ENCODE data around the gene TMX1.

- PRO-cap, result no peak
- RAMPAGE, long total RNA, result no peak
Measured at GRCh38 chr14:50678014-50678415, 9.9 kb upstream of the SAV1 start.

- PRO-cap, result no peak
- RAMPAGE, long total RNA, result no peak
Measured at GRCh38 chr14:50737150-50737604, 69.1 kb upstream of the SAV1 start.

GRCh38 chr14:50785050-50785752 is 45.8 kb downstream of the NIN start:
- PRO-cap, result no peak
- RAMPAGE, long total RNA, result no peak

DNA sequence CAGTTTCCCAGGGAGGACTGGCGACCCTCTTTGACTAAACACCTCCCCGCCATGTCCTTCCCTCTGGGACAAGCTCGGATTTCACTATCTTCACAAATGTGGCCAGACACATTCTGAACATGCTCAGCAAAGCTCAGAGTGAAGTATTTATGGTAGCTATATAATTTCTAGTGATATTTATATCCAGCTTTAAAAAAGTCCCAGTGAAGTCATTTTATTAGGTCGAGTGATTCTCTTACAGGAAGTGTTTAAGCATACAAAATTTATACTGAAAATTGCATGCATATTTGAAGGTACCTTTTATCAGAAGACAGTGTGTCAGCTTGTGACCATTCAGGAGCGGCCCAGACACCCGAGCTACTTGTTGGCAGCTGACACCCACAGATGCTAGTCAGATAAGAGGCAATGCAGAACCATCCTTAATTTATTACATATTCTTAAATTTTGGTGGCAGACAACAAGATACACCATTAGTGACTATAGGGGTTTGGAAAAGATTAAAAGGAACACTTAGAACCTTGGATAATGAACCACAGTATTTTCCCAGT is 36.7 kb downstream of the NIN start:
- PRO-cap, result bidirectional peak, plus-strand start at position 332 of the sequence, minus-strand start at position 53 of the sequence
- RAMPAGE, long total RNA, result no peak

DNA sequence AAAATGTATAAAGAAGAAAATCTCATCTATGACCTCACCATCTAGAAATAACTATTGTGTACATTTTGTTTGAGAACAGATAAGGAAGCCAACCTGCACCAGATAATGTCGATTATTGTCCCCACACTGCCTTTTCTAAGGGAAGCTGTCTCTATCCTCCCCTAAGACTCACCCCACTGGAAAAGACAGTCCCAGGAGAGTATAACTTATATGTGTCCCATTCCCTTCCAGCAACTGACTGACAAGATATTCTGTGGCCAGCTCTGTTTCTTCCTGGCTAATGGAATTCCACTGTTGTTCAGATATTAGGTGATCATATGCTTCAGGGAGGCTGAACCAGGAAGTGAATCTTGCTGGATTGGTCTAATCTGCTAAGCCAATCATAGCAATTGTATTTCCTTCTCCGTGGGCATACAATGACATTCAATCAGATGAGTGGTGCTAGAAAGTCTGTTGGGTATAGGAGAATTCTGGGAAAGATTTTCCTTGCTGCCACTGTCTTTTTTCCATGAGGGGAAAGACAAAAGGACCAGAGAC is 12.2 kb downstream of the PYGL start:
- PRO-cap, result no peak
- RAMPAGE, long total RNA, result no peak

- PRO-cap, result bidirectional peak, plus-strand start at chr14:51240247, minus-strand start at chr14:51240158; bidirectional peak, plus-strand start at chr14:51240733, minus-strand start at chr14:51240599
- RAMPAGE, long total RNA, result start-site peak on the plus strand at chr14:51240216-51240292, 551 and 698 reads in 2 replicates
Measured at GRCh38 chr14:51239713-51241004, at the start of gene TMX1. TSS of gene TMX1 (plus strand) at chr14:51240247.

DNA sequence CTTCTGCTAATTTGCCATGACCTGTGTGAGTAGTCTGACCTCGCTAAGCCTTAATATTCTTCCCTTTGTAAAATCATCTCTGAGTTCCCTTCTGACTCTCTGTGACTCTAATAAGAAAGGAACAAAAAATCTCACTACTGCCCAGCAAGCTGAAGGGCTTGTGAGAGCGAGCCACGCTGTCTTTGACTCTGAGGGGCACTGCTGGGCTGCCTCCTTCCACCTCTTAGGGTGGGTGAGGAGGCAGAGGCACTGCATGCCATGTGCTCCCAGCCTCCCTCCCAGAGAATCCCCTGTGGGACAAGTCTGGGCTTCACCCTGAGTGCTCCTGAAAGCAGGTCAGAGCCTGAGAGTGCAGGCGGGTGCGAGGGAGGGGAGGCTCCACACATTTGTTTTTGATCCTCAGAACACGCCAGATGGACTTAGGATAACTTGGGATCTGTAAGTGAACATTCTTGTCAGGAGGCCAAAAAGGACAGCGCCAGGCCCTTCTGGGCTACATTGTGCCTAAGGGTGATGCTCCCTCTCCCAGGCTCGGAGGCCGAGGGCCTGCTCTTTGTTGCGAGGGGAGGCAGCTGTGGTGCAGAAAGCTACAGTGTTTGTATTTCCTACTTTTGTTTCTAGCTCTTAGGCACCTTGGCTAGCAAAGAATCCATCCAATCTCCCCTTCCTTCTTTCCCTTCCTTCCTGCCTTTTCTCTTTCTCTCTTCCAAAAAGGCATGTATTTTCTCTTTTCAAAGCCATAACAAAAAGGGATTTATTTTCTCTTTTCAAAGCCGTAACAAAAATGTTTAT is 155.4 kb downstream of the TMX1 start:
- PRO-cap, result no peak
- RAMPAGE, long total RNA, result no peak

GRCh38 chr14:51847112-51847946 is 13.1 kb upstream of the GNG2 start:
- PRO-cap, result bidirectional peak, plus-strand start at chr14:51847518, minus-strand start at chr14:51847433
- RAMPAGE, long total RNA, result start-site peak on the minus strand at chr14:51847333-51847488, 15 and 15 reads in 2 replicates

- PRO-cap, result no peak
- RAMPAGE, long total RNA, result no peak
Measured at GRCh38 chr14:51873001-51873675, 12.7 kb downstream of the GNG2 start.

- PRO-cap, result no peak
- RAMPAGE, long total RNA, result no peak
Measured at GRCh38 chr14:52011421-52012025, 22.2 kb downstream of the RTRAF start.

GRCh38 chr14:52069325-52070066 is 637 bp upstream of the NID2 start:
- PRO-cap, result no peak
- RAMPAGE, long total RNA, result no peak

DNA sequence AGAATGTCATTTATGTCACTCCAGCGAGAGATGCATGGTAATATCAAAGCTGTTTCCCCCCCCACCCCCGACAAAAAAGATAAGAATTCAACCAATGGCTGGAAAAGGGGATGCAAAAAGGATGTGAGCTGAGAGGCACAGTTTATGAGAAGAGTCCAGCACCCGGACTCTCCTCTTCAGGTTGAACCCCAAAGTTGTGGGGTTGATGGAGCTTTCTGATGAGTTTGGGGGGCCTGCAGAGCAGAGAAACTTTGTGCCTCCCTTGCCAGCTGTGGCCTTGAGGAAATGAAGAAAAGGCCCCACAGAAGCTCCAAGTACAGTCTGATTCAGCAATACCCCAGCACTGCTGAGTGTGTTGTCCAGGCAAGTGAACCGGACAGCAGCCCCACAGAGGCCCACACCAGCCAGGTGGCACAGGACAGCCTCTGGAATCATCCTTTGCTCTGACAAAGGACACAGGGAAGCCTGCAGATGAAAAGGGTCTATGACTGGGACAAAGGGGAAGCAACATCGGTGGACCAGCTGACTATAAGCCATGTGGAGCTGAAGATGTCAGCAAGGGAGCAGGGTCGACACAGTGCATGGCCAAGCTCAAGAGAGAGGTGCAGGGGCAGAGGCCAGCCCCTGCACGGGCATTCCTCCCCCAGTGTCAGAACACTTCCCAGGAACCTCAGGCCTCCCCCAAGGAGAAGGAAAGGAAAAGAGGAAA is 46.6 kb upstream of the PTGDR start:
- PRO-cap, result no peak
- RAMPAGE, long total RNA, result no peak

GRCh38 chr14:52268134-52269103 is 921 bp downstream of the PTGDR start:
- PRO-cap, result no peak
- RAMPAGE, long total RNA, result no peak

DNA sequence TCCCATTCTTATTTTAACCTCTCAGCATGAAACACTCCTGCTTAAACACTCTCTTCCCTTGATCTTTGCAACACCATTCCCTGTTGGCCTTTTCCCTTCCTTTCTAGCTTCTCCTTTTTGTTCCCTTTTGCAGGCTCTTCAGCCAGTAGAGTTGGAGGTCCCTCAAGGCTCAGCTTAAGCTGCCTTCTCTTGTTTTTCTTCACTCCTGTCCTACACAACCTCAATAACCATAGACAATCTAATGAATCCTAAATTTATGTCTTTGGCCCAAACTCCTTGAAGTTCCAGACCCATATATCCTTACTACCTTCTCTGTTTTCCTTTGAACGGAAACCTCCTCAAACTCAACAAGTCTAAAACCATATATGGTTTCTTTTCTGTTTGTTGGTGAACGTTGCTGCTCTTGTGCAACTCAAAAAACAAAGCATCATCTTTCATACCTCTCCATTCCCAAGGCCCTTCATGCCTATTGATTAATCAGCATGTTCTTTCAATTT is 81.5 kb downstream of the TXNDC16 start:
- PRO-cap, result no peak
- RAMPAGE, long total RNA, result no peak

DNA sequence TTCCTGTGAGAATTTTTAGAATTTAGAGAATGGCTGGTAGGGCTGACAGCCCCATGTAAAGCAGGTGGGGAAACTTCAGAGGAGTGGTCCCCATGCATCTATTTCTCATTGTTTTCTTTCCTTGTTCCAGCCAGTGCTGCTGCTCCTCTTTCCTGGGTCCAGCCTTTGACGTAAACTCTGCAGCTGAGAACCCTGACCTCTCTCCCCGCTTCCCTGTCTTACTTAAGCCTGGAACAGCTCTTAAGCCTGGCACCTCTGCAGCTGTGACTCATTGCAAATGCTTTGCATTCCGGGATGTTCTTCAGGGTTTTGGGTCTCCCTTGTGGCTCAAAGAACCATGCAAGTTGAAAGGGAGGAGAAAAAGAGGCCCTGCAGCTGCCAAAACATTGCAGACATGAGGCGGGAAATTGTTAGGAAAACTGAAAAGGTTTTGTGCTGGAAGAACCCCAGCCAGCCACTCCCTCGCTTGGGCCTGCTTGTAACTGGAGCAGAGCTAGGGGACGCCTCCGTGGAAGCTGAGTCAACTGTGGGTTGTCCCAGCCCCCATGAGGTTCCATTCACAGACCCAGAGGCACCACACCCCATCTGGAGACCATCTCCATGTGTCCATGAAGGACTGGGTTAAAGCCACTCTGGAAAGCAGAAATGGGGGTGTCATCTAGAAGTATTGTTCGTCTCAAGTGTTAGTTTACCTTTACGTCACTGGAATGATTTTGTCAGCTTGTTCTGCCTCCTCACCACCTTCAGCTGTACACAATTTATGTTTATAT is 60.2 kb upstream of the FERMT2 start:
- PRO-cap, result no peak
- RAMPAGE, long total RNA, result no peak

GRCh38 chr14:53509434-53509803 is 356.3 kb upstream of the DDHD1 start:
- PRO-cap, result no peak
- RAMPAGE, long total RNA, result no peak

GRCh38 chr14:53858130-53858745 is 98.4 kb downstream of the BMP4 start:
- PRO-cap, result no peak
- RAMPAGE, long total RNA, result no peak

GRCh38 chr14:53888595-53888968 is 68.0 kb downstream of the BMP4 start:
- PRO-cap, result no peak
- RAMPAGE, long total RNA, result no peak

GRCh38 chr14:54565445-54566300 is 1.3 kb upstream of the SAMD4A start:
- PRO-cap, result no peak
- RAMPAGE, long total RNA, result no peak

DNA sequence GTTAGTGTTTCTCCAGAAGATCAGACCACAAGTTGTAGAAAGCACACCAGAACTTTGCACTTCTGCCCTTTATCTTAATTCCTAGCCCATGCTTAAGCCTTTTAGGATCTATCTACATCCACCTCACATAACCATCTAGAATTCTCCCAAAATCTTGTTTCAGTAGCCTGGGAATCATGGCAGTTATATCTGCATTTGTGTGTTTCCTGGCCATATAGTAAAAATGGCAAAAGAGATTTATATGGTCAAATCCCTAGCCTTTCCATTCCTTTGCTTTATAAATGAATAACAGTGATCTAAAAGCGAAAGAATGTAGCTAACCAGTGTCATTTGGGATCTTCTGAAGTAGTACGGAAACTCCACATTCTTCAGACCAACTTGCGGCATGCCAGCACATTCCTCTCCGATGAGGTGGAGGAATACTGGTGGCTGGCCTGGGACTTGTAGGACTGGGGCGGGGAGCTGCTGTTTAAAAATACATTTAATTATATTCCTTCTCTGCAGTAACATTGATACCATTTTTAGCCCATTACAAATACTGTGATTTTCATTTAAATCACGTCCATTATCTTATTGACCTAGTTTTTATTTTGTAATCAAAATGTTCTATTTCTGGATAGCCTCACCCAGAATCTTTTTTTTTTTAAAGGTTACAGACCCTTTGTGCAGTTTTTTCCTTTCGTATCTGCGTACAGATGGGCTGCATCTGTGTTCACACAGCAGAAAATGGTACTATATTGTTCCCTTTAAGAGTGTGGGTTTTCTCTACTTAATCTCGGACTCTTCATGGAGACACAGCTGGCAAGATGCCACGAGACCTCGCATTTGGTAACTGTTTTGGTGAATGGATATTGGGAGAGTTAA is 85.3 kb downstream of the SAMD4A start:
- PRO-cap, result no peak
- RAMPAGE, long total RNA, result no peak

All from OCI-LY7 (cell line).